AG08470 (cell line): ENCODE results near the gene CDH3.

- RRBS: no CpG with 5 or more reads among the region's 18 CpGs
These were observed 32.0 kb downstream of the SMPD3 start for GRCh38 chr16:68415925-68417109.

- RRBS: no CpG with 5 or more reads among the region's 12 CpGs
These were observed 22.3 kb upstream of the SMPD3 start for GRCh38 chr16:68470387-68471152.

- RRBS: no CpG with 5 or more reads among the region's 7 CpGs
These were observed 38.4 kb upstream of the SMPD3 start for GRCh38 chr16:68486496-68487398.

DNA sequence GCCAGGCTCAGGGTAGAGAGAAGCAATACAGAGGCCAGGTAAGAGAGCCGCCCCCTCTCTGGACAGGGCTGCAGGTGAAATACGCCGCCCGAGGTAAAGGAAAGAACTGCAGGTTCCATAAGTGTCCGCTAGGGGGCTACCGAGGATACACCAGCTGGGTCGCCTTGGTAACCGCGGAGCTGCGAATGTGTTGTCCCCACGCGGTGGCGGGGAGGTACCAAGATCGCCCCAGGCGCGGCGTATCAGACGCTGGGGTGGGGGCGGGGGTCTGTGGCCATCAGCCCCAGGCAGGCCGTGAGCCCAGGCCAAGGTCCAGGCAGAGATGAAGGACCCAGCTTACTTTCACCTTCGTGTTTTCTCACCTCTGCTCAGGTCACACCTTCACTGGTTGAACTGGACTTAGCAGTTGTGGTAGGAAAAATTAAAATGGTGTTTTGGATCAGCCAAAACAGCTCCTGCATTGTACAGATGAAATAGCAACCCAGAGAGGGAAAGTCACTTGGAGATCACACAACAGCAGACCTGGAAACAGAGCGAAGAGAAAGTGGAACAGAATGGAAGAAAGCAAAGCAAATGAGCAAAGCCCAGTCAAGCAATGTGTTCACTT, 18.3 kb upstream of the ZFP90 start:
- RRBS: no CpG with 5 or more reads among the region's 22 CpGs

DNA sequence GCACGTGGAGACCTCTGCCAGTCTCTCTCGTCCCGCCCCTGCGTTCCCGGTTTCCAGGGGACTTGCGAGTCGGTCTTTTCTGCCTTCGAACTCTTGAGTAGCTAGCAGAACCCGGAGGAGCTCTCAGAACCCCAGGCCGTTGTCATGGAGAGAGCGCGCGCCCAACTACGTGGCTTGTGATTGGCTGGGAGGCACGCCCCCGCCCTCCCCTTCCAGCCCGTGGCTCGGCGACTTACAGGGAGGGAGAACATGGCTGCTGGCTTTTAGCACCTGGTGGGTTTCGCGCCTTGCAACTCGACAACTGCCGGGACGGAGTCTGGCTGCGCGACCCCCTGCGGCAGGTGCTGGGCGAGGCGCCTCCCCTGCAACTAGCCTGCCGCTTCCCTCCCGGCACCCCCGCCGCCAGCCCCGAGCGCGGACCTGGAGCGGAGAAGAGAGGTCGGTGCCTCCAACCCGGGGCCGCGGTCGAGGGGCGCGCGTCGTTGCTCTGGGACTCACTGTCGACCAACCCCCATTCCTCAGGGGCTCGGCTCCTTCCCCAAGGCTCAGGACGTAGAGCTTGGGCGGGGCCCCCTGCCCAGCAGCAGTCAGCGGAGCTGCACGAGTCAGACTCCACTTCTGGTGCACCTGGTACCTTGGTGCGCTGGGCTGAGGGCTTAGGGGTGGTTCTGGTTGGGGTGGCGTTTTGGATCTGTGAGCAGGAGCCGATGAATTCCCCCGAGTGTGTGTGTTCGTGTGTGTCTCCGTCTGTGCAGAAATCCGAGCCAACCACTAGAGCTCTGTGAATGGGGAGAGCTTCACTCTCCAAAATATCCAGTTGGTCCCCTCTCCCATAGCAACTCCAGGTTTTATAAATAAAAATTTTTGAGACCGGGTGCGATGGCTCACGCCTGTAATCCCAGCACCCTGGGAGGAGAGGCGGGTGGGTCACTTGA, 8.9 kb upstream of the ZFP90 start:
- RRBS: 2% methylated on average over 24 of the region's 63 CpGs

GRCh38 chr16:68635870-68636668, 9.0 kb upstream of the CDH3 start:
- RRBS: no CpG with 5 or more reads among the region's 13 CpGs

DNA sequence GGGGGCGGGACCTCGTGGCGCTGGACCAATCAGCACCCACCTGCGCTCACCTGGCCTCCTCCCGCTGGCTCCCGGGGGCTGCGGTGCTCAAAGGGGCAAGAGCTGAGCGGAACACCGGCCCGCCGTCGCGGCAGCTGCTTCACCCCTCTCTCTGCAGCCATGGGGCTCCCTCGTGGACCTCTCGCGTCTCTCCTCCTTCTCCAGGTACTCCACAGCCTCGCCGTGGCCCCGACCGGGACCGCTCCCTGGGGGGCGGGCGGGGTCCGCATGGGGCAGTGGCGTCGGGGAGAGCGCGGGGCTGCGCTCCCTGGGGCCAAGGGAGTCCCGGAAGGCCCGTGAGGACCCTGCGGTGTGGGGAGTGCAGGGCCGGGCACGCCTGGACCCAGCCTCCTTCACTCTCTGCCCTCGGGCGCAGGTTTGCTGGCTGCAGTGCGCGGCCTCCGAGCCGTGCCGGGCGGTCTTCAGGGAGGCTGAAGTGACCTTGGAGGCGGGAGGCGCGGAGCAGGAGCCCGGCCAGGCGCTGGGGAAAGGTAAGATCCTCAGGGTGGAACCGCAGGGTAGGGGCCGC, at the start of gene CDH3:
Gene CDH3, plus strand, starts transcription at position 90 of the 568 bp plus-strand sequence.
- RRBS: 4% methylated on average over 31 of the region's 49 CpGs

DNA sequence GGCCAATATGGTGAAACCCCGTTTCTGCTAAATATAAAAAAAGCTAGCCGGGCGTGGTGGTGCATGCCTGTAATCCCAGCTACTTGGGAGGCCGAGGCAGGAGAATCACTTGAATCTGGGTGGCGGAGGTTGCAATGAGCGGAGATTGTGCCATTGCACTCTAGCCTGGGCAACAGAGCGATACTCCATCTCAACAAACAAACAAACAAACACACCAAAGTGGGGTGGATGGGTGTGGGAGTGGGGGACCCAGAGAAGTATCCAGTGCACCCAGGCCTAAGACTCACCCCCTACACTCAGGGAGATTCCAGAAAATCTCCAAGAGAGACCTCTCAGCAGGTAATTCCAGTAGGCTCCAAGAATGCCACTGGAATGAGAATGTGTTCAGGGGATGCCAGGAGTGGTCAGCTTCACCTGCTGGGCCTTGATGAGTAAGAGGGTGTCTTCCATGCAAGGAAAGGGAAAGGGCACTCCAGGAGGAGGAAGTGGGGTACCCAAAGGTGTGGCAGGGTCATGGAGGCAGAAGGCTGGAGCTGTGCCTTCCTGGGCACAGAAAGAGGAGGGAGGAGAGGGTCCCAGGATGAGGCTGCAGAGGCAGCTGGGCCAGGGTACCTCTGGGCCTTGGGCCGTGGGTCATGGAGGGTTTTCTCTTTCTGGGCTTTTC, 9.8 kb downstream of the CDH1 start:
- RRBS: no CpG with 5 or more reads among the region's 8 CpGs

DNA sequence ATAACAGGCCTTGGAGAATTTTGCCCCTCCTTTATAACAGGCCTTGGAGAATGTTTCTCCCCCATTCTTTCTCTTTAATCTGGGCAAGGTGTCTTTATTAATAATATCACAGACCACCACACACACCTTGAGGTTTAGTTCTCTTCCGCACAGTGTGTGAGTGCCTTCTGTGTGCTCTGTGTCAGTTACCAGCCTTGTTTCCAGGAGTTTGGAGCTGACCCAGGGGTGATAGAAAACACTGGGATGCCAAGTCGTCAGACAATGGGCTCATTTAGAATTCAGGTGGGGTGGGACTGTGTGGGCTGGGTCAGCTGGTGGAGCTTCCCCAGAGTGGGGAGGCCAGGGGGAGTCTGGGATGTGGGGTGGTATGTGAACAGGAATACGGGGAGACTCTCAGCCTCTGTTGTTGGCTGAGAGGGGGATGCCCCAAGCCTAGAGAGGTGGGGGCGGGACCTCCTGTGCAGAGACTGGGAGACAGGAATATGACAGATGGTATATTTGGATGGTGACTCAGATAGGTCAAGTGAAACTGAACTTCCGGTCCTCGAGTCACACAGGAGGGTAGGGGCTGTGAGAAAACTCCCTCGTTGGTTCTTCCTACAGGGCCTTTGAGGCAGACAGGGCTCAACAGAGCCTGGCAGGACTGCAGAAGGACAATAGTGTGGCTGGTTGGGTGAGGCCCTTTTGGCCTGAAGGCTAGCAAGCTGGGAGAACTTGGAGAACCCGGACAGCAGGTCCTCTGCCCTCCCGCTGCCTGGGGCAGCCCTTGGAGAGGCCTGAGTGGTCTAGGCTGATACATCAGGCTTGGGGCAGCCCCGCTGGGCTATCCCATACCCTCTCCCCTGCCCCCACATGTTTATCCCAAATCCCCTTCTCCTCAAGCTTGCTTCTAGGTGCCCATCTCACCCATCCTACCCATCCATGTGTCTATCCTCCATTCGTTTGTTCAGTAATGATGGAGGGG, 23.7 kb downstream of the CDH1 start:
- RRBS: no CpG with 5 or more reads among the region's 11 CpGs

DNA sequence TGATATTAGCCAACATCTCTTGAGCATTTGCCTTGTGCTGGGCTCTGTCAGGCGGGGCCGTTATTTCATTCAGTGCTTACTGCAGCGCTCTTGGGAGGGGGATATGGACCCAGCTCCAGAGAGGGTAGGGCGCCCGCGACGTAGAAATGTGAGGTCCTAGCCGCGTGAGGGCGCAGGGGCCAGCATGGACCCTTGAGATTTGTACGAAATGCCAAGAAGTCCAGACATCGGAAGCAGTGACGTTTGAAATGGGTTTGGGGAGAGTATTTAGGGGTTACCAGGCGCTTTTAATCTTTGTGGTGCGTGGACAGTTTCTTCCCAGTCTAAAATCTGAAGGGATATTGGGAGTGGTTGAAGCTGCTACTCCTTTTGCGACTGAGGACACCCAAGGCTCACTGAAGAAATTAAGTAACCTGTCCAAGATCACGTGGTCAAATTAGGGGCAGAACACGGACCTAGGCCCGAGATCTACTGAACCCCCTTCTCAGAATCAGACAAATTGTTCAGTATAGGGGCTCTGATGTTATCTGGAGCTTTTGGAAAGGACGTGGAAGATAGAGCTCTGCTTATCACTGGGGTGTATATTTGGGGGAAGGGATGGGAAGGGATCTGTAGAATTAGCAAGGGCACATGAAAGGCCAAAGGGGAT, 716 bp downstream of the TANGO6 start:
- RRBS: no CpG with 5 or more reads among the region's 20 CpGs

GRCh38 chr16:69089034-69089474, 16.4 kb upstream of the HAS3 start:
- RRBS: no CpG with 5 or more reads among the region's 8 CpGs

DNA sequence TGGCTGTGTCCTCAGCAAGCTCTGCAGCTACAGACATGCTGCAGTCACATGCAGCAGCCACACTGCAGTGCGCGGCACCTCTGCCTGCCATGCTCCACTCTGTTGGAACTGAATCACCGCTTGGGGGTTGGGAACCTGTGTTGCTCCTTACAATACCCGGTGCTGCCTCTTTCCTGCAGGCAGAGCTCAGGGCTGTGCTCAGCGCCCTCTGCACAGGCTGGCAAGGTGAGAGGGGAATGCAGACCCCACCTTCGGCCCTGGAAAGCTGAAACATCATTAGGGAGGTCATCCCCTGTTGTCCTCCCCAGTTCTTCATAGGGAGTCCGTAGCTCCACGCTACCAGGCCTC, 16.0 kb upstream of the HAS3 start:
- RRBS: no CpG with 5 or more reads among the region's 8 CpGs

- RRBS: no CpG with 5 or more reads among the region's 2 CpGs
These were observed 12.8 kb upstream of the HAS3 start for GRCh38 chr16:69092650-69092975.

GRCh38 chr16:69143164-69143724, 10.8 kb downstream of the UTP4 start:
- RRBS: no CpG with 5 or more reads among the region's 13 CpGs

DNA sequence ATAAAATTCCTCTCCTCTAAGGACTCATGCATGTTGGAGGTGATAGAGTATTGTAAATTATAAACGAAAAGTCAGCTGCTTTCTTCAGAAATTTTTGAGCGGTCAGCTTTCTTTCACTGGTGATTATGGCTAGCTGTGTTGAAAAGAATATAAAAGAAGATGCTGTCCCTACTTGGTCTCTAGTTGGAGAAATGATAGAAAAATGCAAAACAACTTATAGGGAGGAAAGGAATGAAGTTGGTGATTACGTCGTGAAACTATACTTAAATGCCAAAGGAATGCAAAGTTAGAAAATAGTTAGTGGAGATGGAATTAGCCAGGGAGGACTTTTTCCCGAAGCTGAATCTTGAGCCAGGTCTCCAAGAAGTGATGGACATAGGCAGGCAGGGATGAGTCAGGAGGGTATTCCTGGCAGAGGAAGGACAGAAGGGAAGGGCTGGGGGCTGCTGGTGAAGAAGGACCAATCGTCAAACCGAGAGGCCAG, 1.6 kb downstream of the SNTB2 start:
- RRBS: no CpG with 5 or more reads among the region's 7 CpGs

DNA sequence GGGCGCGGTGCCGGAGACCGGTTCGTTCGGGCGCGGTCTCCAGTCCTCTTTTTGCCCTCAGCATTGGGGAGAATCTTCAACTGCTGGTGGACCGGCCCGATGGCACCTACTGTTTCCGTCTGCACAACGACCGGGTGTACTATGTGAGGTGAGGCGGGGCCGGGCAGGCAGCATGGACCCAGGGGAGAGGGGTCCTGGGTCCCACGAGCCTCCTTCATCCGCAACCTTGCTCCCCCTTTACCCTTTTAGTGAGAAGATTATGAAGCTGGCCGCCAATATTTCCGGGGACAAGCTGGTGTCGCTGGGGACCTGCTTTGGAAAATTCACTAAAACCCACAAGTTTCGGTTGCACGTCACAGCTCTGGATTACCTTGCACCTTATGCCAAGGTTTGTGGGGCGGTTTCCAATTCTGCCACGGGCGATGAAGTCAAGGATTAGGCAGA, 395 bp downstream of the NIP7 start:
- RRBS: 1% methylated on average over 8 of the region's 25 CpGs

- RRBS: no CpG with 5 or more reads among the region's 7 CpGs
These were observed 44.4 kb downstream of the CYB5B start for GRCh38 chr16:69468778-69469215.

GRCh38 chr16:69595754-69596245, 30.0 kb downstream of the NFAT5 start:
- RRBS: no CpG with 5 or more reads among the region's 1 CpG

GRCh38 chr16:69692435-69693118, 33.8 kb downstream of the NQO1 start:
- RRBS: no CpG with 5 or more reads among the region's 4 CpGs

GRCh38 chr16:69859550-69860198, 91.5 kb upstream of the CLEC18A start:
- RRBS: no CpG with 5 or more reads among the region's 16 CpGs